ENCODE measurements around a stretch of chr3.

DNA sequence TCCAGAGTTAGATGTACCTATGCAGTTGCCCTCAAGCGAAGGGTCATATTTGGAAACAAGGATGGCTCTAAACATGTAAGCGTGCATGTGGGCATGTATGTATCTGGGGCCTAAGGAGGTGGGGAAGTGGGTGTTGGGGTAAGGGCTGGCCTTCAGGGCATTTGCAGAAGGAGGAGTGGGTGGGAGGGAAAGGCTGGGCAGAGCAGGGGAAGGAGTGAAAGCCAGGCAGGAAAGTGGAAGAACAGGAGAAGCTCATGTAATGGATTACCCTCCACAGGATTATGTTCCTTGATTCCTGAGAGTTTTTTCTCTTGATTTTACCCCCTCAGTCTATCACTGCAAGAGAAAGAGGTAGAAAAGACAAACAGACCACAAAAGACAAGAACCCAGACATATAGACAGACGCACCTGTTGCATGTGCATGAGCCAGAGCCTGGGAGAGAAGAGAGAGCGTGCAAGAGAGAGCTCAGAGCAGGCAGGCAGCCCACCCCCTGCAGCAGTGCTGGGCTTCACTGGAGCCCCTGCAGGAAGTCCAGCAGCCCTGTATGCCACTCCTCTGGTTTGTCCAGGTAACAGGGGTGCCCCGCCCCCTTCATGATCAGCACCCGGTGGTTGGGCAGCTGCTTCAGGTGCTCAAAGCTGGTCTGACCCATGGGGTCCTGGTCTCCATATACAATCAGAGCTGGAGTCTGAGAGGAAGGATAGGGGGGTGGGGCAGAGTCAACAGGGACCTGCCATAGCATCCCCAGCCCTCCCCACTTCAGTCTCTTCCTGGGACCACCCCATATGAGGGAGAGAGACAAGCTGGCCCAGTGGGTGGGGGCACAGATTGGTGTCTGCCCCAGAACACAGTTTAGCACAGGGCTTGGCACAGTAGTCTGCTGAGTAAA lies 1.9 kb upstream of the PCBP4 start:
- RRBS = no CpG with 5 or more reads among the region's 6 CpGs

DNA sequence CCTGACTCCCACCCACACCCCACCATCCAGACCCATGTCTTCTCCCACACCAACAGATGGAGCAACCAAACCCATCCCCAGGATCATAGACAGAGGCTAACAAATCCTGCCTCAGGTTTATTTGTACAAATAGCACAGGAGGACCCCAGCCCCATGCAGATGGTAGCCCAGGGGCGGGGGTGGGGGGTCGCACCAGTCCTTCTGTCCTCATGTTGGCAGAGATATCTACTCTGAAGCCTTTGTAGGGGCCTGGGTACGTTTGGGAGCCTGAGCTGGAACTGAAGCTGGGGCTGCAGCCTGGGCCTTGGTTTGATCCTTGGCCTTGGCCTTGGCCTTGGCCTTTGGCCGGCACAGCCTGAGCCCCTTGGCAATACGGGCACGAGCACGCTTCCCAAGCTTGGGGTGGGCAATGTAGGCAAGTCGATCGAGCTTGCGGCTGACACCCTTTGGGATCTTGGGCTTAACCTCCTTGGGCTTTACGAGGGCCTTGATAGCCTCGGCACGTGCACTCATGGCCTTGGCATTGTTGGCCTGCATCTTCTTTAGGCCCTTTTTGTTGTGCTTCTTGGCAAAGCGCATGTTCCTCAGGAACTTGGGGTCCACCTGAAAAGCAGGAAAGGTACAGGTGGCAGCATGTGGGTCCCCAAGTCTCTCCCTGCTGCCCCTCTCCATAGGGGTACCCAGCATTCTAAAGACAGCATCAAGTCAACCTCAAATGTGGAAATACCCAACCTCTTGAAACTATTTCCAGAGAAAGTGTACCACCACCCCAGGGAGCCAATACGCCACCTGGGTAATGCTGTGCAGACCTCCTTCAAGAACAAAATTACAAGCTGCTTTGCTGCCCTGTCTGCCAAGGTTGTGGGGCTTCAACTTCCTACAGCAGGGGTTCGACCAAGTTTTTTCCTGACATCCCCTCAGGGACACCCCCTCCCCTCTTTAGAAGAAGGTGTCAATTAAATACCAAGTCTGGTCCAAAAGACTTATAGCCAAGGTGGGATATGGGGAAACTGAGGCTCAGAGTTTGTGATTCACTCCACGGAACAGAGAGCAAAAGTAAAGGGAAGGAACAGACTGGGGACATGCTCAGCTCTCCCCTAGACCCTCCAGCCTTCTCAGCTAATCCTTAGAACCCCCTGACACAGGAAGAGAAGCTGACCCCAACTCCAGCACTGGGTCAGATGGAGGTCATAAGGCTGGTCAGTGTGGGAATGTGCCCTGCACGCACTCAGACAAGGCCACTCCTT lies 1.7 kb downstream of the RPL29 start:
- RRBS = no CpG with 5 or more reads among the region's 18 CpGs

DNA sequence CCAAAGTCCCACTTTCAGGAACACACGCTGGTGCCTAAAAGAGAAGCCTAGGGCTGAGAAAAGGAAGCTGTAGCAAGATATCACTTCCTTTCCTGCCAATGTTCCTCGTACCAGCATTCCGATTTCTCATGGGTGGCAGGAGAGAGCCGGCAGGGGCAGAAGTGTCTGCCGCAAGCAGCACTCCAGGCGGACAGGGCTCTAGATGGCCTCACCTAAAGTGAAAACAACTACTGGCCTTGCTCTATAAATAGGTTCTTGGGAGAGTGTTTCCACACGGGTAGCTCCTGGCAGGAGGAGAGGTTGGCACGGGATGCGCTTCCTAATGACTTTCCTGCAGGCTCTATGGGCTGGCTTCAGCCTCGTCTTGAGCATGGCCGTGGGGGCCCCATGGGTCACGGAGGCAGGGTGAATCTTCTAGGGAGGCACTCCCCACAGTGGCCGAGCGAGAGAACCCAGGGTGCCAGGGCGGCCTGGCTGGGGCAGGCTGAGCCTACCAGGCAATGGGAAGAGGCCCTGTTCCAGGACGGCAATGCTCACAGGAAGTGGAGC lies 14.4 kb upstream of the DUSP7 start:
- RRBS = no CpG with 5 or more reads among the region's 16 CpGs

GRCh38 chr3:52089969-52090748 lies 33.8 kb upstream of the DUSP7 start:
- RRBS = no CpG with 5 or more reads among the region's 11 CpGs

DNA sequence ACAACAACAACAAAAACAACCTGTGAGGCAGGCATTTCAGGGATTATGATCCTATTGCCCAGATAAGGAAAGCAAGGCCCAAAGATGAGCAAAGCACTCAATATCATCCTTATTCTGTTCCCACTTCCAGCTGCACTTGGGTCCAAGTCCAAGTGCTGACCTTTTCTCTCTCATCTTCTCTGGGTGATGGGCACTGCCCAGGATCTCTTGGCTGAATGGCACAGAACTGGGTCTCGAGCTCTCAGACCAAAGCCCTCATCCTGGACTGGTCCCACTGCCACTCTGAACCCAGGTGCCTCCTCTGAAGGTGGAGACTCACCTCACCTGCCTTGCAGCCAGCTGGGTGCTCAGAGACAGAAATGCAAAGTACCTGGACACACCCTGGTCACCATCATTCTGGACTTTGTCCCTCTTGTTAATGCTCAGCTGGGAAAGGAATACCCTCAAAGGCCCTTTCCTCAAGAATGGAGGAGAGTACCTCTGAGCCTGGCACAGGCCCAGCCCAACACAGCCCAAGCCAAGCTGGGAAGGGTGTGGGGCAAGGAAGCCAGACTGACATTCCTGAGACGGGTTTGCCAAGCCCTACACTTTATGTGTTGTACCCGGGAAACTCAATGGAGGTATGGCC lies 1.1 kb upstream of the ALAS1 start:
- RRBS = no CpG with 5 or more reads among the region's 3 CpGs

DNA sequence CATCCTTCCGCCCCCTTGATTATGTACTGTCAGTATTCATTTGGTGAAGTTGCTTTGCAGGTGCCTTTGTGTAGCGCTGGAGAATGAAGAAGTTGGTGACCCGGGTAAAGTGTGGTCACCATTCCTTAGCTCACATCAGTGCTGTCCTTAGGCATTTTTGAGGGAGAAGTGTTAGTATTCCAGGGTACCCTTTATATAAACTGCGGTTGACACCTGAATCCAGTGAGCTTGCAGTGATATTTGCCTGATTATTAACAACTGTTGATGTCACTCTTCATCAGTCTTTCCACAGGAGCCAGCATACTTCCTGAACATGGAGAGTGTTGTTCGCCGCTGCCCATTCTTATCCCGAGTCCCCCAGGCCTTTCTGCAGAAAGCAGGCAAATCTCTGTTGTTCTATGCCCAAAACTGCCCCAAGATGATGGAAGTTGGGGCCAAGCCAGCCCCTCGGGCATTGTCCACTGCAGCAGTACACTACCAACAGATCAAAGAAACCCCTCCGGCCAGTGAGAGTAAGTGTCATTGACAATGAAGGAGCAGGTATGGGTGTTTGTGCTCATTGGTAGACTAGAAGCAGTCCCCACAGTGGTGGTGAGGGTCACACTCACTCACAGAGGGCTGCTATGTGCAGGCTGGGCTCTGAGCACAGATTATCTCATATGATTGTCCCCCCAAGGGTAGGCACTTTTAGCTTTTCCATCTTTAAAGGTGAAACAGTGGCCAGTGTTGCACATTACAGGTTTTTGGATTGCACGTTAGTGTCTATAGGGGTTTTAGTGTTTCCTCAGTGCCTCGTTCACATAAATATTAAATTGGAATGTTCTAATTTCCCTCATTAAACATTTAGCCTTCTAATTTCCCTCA lies 1.2 kb downstream of the ALAS1 start:
- RRBS = no CpG with 5 or more reads among the region's 11 CpGs

GRCh38 chr3:52211183-52211786 lies 13.3 kb downstream of the ALAS1 start:
- RRBS = no CpG with 5 or more reads among the region's 18 CpGs

- RRBS = no CpG with 5 or more reads among the region's 9 CpGs
Observed at GRCh38 chr3:52237484-52238124, 1.4 kb downstream of the TWF2 start.

- RRBS = no CpG with 5 or more reads among the region's 3 CpGs
Observed at GRCh38 chr3:52240016-52240860, 1.3 kb upstream of the TWF2 start.

- RRBS = no CpG with 5 or more reads among the region's 14 CpGs
Observed at GRCh38 chr3:52243748-52244784, 1.5 kb upstream of the PPM1M start.

DNA sequence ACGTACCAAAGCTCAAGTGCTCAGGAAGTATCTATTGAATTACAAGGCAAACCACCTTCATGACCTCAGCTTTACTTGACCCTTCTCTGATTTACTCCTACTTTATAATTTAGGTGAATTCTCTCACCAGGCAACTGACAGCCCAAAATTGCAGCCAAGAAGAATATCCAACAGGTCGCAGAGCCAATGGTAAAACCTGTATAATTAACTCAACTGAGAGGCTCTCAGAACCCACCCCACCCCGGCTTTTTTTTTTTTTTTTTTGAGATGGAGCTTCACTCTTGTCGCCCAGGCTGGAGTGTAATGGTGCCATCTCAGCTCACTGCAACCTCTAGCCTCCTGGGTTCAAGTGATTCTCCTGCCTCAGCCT lies 7.1 kb downstream of the PPM1M start:
- RRBS = no CpG with 5 or more reads among the region's 4 CpGs

DNA sequence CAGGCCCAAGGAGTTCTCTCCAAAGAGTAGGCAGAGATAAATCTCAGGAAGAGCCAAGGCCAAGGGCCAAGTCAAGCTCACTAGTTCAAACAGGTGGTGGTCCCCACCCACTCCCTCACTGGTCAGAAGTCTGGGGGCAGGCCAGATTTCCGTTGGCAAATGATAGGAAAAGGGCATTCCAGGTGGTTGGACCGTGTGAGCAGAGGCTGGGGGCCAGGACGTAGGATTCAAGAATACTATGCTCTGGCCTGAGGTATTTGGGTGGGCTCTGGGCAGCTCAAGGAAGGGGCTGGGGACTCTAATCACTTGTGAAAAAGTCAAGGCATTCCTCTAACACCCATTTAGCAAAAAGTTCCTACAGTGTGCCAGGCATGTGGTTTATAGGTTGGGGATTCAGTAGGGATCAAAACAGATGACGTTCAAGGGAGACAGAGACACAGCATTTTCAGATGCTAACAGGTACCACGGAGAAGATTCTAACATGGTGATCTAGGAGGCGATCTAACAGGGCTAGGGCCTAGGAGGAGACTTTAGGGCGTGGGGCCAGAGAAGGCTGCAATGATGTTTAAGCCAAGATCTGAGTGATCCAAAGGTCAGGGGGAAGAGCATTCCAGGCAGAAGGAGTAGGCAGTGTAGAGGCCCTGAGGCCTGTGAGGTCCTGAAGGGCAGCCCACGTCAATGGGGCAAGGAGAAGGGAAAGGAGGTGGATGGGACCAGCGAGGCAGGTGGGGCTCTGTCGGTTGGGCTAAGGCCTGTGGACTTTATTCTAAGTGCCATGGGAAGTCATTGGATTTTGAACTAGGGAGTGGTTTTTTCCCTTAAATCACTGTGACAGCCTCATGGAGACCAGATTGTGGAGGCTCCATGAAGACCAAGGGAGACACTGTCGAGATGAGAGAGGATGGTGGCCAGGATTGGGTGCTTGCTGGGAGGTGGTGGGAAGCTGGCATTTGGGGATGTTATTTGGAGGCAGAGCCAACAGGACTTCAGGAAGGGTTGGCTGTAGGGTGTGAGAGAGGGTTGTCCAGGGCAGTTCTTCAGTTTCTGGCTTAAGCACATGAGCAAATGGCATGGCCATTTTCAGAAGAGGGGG lies 10.3 kb upstream of the DNAH1 start:
- RRBS = no CpG with 5 or more reads among the region's 11 CpGs

DNA sequence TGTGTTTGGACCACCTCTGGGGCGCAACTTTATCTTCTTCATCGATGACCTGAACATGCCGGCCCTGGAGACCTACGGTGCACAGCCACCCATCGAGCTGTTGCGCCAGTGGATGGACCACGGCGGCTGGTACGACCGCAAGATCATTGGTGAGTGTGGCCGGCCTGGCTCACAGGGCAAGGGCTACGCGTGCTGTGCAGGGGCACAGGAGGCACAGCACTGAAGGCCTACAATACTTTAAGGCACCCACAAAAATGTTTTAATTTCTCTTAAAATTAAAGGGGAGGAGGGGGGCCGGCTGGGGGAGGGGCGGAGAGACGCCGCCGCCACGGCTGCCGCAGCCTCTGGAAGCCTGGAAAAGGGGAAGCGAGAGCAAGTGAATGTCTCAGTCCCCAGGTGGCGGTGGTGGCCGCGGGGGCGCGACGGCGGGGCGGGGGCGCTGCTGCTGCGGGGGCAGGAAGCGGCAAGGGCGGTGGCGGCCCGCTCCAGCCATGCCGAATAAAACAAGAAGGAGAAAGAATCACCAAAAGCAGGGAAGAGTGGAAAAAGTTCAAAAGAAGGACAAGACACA lies 36.8 kb downstream of the BAP1 start:
- RRBS = no CpG with 5 or more reads among the region's 36 CpGs

GRCh38 chr3:52379719-52380171 lies 30.1 kb downstream of the BAP1 start:
- RRBS = no CpG with 5 or more reads among the region's 14 CpGs

GRCh38 chr3:52408283-52409026 lies 1.4 kb downstream of the BAP1 start:
- RRBS = no CpG with 5 or more reads among the region's 9 CpGs

- RRBS = no CpG with 5 or more reads among the region's 16 CpGs
Observed at GRCh38 chr3:52433330-52434474, 11.2 kb downstream of the SEMA3G start.

- RRBS = 88% methylated on average over 4 of the region's 22 CpGs
Observed at GRCh38 chr3:52434475-52435654, 10.0 kb downstream of the SEMA3G start.

- RRBS = 65% methylated on average over 4 of the region's 15 CpGs
Observed at GRCh38 chr3:52468052-52468741, 12.8 kb downstream of the NISCH start.

DNA sequence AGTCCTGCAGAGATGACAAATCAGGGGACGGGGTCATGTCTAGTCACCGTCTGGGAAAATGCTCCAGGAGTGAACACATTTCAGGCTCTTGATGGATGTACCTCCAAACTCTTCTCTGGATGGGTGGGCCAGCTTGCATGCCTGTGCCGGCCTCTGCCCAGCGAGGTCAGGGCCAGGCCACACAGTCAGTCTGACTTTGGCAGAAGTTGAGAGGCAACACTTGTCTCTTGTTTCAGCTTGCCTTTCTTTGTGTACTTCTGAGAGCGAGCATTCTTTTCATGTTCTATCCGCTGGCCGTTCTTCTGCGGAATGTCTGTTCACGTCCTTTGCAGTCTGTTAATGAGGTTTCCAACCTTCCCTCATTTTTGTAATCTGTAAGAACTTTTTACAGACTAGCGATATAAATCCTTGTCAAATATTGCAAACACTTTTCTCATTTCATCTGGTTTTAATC lies 11.4 kb upstream of the STAB1 start:
- RRBS = no CpG with 5 or more reads among the region's 10 CpGs

DNA sequence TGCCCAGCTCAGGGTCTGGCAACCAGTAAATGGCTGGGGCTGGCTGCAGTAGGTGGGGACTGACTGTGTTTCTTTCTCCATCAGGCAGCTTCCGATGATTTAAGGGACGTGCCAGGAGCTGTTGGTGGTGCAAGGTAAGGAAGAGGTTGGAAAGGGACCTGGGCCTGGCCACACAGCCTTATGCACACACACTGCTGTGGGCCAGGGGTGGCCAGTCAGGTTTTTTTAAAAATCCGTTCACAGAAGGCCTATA lies 9.5 kb upstream of the STAB1 start:
- RRBS = no CpG with 5 or more reads among the region's 3 CpGs